HL-60 (cell line): ENCODE measurements around the genes ANGPTL7, DISP3, AGTRAP and NPPA.

DNA sequence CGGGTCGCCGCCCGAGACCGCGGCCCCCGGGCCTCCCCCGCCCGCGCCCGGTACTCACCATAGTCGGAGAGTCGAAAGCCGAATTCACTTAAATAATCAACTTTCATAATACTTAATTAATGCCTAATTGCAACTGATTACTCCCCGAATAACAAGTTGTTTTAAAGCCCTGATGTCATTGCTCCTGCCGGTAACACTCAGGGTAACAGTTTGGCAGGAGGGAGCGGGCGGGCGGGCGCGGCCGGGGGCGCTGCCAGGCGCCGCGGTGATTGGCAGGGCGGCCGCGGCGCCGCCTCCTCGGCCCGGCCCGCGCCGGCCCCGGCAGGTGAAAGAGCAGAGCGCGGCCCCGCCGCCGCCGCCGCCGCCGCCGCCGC is 102.2 kb downstream of the CASZ1 start:
- RRBS = 2% methylated on average over 29 of the region's 48 CpGs

- RRBS = 37% methylated on average over 4 of the region's 16 CpGs
These were observed 101.1 kb downstream of the CASZ1 start for GRCh38 chr1:10695399-10695707.

- RRBS = no CpG with 5 or more reads among the region's 13 CpGs
These were observed 59.8 kb downstream of the CASZ1 start for GRCh38 chr1:10736612-10737126.

- RRBS = no CpG with 5 or more reads among the region's 19 CpGs
These were observed 50.5 kb downstream of the CASZ1 start for GRCh38 chr1:10745846-10746450.

GRCh38 chr1:10754281-10754843 is 42.1 kb downstream of the CASZ1 start:
- RRBS = no CpG with 5 or more reads among the region's 15 CpGs

- RRBS = no CpG with 5 or more reads among the region's 14 CpGs
These were observed 35.7 kb downstream of the CASZ1 start for GRCh38 chr1:10760616-10761197.

- RRBS = no CpG with 5 or more reads among the region's 7 CpGs
These were observed 9.8 kb downstream of the TARDBP start for GRCh38 chr1:11022145-11022838.

GRCh38 chr1:11132714-11133246 is 33.1 kb upstream of the EXOSC10 start:
- RRBS = no CpG with 5 or more reads among the region's 8 CpGs

- RRBS = no CpG with 5 or more reads among the region's 7 CpGs
These were observed 31.8 kb upstream of the ANGPTL7 start for GRCh38 chr1:11157415-11157755.

- RRBS = no CpG with 5 or more reads among the region's 10 CpGs
These were observed at the start of gene ANGPTL7 for GRCh38 chr1:11188954-11189519. ANGPTL7 (plus strand) TSS chr1:11189355.

DNA sequence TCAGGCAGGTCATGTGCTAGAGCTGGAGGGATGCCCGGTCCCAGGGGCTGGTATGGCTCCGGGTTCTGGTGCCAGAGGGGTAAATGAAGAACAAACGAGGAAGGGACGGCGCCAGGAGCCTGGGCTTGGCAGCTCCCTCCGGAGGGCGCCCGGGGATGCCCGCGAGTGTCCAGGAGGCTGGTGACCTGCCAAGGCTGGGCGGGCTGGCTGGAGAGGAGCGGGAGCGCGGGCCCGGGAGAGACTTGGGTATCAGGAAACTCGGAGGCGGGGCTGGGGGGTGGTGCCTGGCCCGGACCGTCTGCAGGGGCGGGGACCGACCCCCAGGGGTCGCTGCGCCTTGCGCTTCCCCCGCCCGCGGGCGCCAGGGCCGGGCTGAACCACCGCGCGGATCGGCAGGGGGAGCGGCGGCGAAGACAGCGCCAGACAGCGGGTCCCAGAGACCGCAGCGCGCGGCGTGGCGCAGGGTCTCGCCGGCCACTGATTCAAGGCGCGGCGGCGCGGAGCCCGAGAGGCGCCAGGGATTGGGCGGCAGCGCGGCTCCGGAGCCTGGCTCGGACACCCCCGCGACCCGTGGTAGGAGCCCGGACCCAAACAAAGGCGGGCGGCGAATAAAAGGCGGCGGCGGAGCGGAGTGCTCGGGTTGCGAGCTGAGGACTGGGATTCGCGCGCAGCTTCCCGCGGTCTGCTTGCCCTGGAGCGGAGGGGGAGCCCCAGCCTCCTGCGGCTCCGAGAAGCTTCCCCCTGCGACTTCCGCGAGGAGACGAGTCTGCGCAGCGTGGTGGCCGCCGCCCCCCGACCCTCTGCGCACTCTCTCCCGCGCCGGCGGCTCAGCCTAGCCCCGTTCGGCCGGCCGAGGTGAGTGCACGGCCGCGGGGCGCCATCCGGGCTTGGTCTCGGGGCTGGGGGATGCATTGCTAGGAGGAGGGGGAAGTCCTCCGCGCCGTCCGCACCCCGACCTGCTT is at the start of gene DISP3:
DISP3 (plus strand) TSS at position 638 of the 962 bp plus-strand sequence.
- RRBS = 3% methylated on average over 61 of the region's 108 CpGs

DNA sequence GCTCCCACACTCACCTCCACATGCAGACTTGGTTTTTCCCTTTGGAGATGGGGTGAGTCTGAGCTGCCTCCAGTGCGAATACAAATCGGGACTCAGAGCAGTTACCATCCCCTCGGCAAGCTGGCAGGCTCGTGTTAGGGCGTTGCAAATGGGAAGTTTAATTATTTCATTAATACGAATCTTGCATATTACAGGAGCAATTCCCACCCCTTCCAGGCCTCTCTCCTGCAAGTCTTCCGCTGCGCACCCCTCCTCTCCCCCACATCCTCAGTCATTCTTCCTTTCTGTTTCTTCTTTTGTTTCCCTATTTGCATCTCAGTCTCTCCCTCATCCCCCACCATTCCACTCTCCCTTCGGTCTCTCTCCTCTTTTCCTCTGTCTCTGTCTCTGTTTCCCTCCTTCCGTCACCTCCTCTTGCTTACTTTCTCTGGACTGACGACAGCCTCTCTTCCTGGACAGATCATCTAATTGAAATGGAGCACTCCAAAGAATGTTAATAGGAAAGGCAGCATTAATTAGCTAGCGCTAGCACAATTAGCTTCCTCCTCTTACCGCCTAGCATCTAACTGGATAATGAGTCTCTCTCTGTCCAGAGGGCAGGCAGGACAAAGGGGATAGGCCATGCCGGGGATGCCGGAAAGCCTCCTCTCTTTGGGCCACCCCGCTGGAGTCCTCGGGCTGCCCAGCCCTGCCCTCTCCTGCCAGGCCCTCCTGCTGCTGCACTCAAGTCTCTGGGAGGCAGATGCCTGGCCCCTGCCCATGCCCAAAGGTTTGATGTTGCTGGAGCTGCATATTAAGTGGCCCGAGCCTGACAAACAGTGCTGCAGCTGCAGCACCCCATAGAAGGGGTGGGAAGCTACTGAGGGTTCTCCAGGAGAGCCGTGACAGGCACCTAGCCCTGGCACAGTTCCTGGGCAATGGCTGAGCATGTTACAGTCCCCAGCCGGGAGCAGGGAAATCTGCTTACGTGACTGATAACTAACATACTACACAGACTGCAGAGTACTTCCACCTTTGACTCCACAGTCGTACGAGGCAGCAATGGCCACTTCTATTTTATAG is 20.7 kb downstream of the DISP3 start:
- RRBS = no CpG with 5 or more reads among the region's 23 CpGs

- RRBS = no CpG with 5 or more reads among the region's 11 CpGs
These were observed 7.5 kb downstream of the FBXO6 start for GRCh38 chr1:11671395-11672036.

- RRBS = no CpG with 5 or more reads among the region's 41 CpGs
These were observed at the start of gene AGTRAP for GRCh38 chr1:11735736-11736343. AGTRAP (plus strand) TSS chr1:11736136.

GRCh38 chr1:11791412-11791998 is 14.3 kb downstream of the MTHFR start:
- RRBS = no CpG with 5 or more reads among the region's 11 CpGs

- RRBS = no CpG with 5 or more reads among the region's 11 CpGs
These were observed at the start of gene NPPA for GRCh38 chr1:11847519-11848064. NPPA (minus strand) TSS chr1:11847783.

- RRBS = 84% methylated on average over 4 of the region's 29 CpGs
These were observed 28.4 kb upstream of the NPPB start for GRCh38 chr1:11886788-11887874.

DNA sequence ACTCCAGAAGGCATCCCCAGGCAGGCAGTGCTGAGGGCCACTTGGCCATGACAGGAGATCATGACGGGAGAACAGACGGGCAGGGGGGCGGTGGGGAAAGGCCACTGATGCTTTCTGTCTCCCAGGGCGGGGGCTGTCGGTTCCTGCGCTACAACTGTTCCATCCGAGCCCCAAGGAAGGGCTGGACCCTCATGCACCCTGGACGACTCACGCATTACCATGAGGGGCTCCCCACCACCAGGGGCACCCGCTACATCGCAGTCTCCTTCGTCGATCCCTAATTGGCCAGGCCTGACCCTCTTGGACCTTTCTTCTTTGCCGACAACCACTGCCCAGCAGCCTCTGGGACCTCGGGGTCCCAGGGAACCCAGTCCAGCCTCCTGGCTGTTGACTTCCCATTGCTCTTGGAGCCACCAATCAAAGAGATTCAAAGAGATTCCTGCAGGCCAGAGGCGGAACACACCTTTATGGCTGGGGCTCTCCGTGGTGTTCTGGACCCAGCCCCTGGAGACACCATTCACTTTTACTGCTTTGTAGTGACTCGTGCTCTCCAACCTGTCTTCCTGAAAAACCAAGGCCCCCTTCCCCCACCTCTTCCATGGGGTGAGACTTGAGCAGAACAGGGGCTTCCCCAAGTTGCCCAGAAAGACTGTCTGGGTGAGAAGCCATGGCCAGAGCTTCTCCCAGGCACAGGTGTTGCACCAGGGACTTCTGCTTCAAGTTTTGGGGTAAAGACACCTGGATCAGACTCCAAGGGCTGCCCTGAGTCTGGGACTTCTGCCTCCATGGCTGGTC is 5.5 kb upstream of the MFN2 start:
- RRBS = no CpG with 5 or more reads among the region's 18 CpGs

- RRBS = no CpG with 5 or more reads among the region's 12 CpGs
These were observed 1.6 kb downstream of the MFN2 start for GRCh38 chr1:11981605-11982502.

GRCh38 chr1:11984520-11984997 is 4.3 kb downstream of the MFN2 start:
- RRBS = no CpG with 5 or more reads among the region's 7 CpGs